PFSK-1 (cell line): ENCODE data around the gene TSHZ1.

DNA sequence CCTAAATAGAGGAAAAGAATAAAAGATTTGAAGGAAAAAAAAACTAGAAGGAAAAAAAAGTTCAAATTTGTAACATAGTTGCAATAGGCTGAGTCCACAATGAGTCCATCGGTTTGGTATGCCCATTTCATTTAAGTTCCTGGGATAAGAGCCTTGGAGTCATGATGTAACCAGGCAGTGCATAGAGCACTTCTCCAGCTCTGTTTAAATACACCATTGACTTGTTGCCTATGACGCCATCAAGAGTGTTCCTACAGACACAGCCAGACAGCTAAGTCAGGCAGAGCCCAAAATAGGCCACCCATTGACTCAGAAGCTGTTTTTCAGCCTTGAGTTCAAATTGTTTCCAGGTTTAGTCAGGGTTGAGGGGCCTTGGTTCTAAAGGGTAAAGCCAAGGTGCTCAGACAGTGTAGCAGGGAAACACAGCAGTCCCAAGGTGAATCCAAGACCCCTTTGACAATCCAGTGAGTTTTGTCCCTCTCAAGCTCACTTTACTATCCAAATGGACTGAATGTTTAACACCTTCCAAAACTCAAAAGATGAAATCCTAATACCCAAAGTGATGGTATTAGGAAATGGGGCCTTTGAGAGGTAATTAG, 45.0 kb downstream of the SOCS6 start:
- RRBS: no CpG with 5 or more reads among the region's 2 CpGs

- RRBS: no CpG with 5 or more reads among the region's 14 CpGs
Observed at GRCh38 chr18:70375954-70376584, 87.2 kb downstream of the SOCS6 start.

- RRBS: no CpG with 5 or more reads among the region's 15 CpGs
Observed at GRCh38 chr18:70376682-70377813, 88.2 kb downstream of the SOCS6 start.

- RRBS: no CpG with 5 or more reads among the region's 3 CpGs
Observed at GRCh38 chr18:70429128-70429336, 140.2 kb downstream of the SOCS6 start.

DNA sequence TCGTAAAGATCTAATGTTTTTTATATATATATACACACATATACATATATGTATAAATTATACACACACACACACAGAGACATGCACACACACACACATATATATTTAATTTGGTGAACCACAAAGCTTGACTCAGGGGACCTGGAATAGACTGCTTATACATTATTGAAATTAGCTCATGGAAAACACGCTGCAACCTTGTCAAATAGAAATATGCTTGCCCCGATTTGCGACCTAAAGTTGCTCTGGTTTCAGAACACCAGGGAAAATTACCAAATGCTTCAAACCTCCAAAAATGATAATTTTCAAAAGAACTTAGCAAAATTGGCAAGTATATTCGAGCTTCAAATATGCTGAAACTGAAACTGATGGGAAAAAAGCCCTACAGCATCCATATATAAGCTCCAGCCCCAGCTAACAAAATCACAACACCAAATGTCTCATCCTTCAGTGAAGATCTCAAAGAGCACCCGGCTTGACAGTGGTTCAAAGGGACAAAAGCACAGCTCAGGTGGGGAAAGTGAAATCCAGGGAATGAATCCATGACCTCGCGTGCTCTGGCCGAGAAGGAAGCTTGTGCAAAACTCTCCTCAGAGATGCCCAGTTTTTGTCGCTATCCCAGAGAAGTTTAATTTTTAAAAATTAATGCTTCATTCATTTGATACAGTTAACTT, 370.7 kb downstream of the SOCS6 start:
- RRBS: no CpG with 5 or more reads among the region's 10 CpGs

DNA sequence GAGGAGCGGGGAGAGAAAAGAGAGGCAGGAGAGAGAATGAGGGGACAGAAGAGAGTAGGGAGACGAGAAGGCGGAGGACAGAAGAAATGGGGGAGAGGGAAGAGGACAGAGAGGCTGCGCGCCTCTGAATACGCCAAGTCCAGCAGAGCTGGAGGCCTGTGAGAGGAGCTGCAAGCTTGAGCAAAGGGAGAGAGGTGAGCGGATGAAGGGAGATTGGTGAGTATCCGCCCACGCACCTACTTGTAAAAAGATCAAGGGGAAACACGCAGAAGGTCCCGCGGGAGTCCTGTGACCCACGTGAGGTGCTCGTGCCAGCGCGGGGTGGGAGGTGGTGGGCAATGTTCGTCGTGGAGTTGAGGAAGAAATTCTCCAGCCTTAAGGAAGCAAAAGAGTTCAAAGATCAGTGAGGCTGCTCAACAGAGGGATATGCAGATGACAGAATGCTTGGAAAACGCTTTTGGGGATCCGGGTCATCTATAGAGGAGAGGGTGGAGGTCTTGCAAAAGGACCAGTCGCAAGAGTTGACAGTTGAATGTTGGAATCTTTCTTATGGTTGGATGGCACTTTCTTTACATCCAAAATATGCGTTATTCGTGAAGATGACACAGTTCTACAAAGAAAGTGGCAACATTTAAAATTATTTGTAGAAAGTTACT, 2.1 kb upstream of the NETO1 start:
- RRBS: no CpG with 5 or more reads among the region's 23 CpGs

DNA sequence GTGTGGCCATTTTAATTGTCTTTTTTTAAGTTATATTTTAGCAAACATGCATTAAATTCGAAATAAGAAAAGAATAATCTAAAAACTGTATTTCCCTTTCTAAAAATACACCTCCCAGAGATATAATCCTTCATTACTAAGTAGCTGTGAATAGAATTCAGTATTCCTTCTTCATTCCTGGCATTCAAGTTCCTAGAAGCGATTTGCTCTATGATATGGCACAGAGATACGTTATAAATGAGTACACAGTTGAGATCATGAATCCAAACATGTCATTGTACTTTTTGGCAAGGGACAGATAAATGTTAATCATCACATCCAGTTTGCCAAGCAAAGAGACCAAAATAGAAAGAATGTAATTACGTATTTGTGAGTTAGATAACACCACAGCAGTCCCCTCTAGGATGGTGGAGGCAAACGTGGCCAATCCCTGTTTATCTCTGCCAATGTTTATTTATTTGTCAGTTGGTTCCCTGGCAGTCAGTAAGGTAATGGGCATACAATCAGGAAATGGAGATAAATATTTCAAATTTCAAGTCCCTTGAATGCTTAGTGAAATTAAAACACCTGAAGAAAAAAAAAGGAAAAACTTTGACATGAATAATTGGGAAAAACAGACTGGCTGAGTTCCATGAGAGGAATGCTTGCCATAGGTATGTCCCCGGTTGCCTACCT, 451.0 kb upstream of the NETO1 start:
- RRBS: no CpG with 5 or more reads among the region's 6 CpGs

- RRBS: no CpG with 5 or more reads among the region's 2 CpGs
Observed at GRCh38 chr18:74251204-74251836, 40.4 kb downstream of the CYB5A start.

GRCh38 chr18:74266096-74266676, 25.6 kb downstream of the CYB5A start:
- RRBS: no CpG with 5 or more reads among the region's 11 CpGs

GRCh38 chr18:74374077-74374469, 58.4 kb downstream of the C18orf63 start:
- RRBS: no CpG with 5 or more reads among the region's 5 CpGs

DNA sequence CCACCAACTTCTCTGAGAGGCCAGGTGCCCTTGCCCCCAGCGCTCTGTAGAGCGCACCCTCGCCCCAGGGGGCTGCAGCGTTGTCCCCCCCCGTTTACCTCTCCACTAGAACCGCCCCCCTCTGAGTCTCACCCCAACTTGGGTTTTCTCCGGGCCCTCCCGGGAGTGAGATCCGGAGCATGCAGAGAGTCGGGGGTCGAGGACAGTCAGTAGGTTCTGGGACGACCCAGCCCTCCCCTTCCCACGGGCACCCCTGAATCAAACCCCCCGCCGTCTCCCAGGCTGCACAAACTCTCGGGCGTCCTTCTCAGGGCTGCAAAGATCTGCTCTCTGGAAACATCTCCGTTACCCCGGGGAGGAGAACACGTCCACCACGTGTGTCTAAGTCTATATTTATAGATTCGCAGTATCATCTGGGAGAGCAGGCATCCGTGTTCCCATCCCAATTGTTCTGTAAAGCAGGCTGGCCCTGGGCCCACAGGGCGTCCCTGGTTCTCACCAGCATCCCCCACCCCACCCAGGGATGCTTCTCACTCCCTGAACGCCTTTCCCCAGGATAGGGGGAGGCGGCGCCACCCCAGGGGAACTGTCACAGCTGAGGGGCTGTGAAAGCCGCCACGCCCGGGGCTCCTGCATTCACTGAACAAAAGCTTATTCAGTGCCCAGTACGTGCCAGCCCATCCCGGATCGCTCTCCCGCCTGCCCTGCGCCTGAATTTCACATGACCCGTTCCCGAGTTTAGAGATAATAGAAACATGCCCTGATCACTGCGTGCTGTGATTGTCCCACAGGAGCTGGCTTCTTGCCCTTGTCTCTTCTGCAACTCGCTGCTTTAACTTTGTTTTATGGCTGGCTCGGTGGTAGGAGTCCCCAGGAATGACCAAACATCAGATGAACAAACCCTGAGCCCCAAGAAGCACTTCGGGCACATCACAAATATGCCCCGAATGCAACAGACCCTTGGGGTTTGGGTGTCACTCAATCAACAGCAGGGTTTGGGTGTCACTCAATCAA, 840 bp upstream of the DIPK1C start:
- RRBS: 28% methylated on average over 3 of the region's 42 CpGs

GRCh38 chr18:74520325-74520860, 13.9 kb upstream of the CNDP1 start:
- RRBS: no CpG with 5 or more reads among the region's 12 CpGs

DNA sequence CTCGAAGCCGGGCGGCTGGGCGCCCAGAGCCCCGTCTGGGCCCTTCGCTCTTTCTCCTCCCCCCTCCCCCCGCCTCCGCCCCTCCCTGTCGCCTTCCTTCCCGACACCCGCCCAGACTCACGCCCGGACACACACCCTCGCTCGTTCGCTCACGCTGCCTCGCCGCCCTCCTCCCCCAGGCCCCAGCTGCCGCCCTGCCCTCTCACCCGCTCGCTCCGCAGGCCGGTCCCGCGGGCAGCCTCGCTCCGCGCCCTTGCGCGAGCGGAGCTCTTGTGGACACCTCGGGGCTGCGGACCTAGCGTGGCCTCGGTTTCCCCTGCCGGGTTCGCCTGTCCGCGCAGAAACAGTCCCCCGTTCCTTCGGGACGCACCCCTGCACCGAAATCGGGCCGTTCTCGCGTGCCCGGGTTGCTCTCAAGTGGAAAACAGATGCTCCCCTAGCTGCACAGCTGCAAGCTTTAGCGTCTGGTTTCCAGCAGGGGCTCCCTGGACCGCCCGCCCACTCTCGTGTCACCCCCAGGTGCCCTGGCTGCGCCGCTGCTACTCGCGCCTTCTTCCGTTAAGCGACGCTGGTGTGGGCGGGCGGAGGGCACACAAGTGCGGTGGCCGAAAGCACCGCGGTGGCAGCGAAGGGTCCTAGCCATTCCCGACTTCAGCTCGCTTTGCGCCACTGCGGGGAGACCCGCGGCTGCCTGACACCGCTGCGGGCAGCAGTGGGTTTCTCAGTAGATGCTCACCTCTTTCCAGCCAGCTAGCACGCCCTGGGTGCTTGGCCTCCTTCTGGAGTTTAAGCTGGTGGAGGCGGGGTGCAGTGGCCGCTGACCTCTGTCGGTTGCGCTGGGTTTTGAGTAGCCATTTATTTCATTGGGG, 588 bp downstream of the ZNF407 start:
- RRBS: 1% methylated on average over 38 of the region's 80 CpGs

- RRBS: no CpG with 5 or more reads among the region's 6 CpGs
Observed at GRCh38 chr18:74635039-74635414, 37.4 kb downstream of the ZNF407 start.

- RRBS: no CpG with 5 or more reads among the region's 36 CpGs
Observed at GRCh38 chr18:75070470-75071671, 138.1 kb downstream of the PTGR3 start.

GRCh38 chr18:75203806-75204677, 4.9 kb downstream of the PTGR3 start:
- RRBS: no CpG with 5 or more reads among the region's 43 CpGs

DNA sequence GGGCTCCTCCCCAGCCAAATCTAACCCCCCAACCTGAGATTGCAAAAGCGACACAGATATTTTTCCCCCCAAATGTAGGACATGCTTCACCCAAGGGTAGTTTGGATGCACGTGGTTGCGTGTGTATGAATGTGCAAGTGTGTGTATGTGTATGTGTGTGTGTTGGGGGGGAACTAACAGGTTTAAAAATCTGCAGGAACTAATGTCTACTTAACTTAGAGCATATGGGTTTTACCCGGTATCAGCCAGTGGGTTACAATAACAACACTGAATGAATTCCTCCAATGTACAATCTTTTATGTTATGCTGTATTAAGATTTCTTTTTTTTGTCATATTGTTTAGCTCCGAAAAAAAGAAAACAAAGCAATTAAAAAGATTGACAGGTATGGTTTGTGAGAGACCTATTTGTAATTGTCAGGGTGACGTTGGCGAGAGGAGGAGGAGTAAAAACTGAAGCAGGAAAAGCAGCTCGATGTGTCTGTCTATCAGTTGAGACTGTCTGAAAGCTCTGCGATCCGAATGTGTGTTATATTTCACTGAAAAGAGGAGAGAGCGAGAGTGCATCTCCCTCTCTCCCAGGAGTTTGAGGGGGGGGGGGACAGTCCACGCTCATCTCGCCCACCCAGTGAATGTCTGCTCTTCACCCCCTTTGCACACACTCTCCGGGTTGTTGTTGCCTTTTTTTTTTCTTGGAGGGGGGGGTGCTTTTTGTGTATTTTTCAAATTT, at the start of gene TSHZ1:
TSHZ1 (plus strand) TSS at position 489 of the 728 bp plus-strand sequence.
- RRBS: 0% methylated on average over 1 of the region's 14 CpGs

DNA sequence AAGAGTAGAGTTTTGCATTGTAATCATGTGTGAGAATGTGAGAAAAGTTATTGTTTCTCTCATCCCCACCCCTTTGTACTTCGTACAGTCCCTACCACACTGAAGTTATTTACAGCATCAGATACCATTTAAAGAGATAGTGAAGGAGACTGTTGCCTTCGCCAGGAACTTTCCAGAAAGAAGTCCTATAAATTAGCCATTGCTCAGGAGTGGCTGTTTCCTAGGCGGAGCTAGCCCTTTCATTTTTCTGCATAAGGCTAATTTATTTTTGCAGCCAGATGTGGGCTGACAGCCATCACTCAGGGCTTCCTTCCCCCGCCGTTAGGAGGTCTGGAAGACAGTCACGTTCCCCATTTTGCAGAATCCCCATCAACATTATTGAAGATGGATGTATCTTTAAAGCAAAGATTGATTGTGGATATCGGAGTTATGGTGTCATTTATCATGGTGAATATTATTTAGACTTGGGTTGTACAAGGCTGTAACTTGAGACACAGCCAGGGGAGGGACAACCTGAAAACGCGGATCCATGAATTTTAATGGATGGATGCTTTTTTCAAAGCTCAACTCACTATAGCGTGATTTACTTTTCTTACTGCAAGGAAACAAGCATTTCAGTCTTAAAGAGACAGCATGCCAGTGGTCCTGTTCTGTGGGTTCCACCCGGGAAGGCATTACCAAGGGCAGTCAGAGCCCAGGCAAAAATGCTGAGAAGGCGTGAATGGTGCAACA, 17.2 kb downstream of the TSHZ1 start:
- RRBS: no CpG with 5 or more reads among the region's 12 CpGs

DNA sequence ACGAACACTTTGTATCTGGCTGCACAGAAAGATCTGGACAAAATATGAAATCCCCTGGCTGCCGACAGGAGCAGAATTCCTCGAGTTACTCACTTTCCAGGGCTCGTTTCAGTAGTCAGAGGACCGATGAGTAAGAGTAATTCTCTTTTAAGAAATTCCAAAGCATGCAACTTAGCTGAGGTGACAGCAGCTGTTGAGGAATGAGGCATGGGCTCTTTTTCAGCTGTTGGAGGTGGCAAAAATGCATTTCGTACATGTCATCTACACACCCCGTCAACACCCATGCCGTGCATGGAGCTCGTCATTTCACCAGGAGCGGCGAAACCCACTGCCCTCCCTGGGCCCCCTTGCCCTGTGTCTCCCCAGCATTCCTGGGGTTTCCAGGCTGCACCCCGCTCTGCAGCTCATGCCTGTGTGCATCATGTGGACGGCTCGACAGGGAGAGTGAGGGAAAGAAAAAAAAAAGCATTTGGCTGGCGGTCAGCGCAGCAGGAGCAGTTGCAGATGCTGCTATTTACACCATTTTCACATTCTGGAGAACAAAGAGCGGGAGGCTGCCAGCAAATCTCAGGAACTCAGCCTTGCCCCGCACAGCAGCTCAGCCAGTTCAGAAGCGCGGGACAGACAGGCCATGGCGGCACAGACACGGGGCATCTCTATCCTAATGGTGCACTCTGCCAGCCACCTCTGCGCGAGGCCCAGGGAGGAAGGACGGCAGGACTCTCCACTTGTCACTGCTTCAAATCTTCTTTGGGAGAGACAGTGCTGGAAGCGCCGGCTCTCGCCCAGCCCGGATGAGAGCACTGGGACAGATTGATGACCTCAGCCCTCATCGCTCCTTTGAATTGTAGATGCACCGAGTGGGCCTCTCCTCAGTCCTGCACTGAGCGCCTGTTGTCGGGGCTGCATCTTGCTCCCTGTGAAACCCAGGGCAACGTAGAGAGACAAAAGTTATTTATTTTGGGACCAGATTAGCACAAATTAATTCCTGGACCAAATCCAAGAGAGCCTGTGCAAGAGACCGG, 211.1 kb upstream of the SMIM21 start:
- RRBS: no CpG with 5 or more reads among the region's 35 CpGs

- RRBS: no CpG with 5 or more reads among the region's 2 CpGs
Observed at GRCh38 chr18:75674789-75675165, 247.3 kb upstream of the SMIM21 start.